B cell (primary cell): ENCODE data around the gene RAB27B.

GRCh38 chr18:49875560-49876210 is 62.4 kb upstream of the ACAA2 start:
- PRO-cap: no peak
- CAGE, long polyA plus RNA: no peak

GRCh38 chr18:50083745-50084187 is 111.2 kb downstream of the MYO5B start:
- PRO-cap: no peak
- CAGE, long polyA plus RNA: no peak

- PRO-cap: no peak
- CAGE, long polyA plus RNA: no peak
Measured at GRCh38 chr18:50649650-50650429, 90.0 kb downstream of the MAPK4 start.

DNA sequence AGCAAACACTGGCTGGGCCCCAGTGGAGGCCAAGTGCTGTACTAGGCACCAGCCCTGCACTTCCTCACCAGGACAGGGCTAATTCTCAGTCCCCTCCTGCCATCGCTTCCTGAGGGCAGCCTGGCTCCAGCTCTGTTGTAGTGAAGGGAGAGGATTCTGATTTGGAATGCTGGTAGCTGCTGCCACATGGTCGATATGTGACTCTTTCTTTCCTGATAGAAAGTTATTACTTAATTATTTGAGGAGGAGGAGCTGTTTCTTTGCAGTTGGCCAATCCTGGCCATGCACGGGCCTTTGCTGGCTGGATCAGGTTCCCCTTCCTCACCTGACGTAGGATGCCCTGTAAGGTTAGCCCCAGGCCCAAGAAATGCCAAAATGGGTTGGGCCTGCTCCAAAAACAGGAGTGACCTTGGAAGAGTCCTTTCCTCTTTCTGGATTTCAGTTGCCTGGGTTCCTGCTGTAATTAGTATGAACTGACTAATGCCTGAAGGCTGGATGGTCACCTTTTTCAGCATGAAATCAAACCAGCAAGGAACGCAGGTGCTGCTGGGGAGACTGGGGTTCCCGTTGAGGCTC is 90.8 kb downstream of the MAPK4 start:
- PRO-cap: no peak
- CAGE, long polyA plus RNA: no peak

- PRO-cap: no peak
- CAGE, long polyA plus RNA: no peak
Measured at GRCh38 chr18:50716734-50717537, 102.9 kb downstream of the MRO start.

GRCh38 chr18:50727118-50727404 is 92.8 kb downstream of the MRO start:
- PRO-cap: no peak
- CAGE, long polyA plus RNA: no peak

DNA sequence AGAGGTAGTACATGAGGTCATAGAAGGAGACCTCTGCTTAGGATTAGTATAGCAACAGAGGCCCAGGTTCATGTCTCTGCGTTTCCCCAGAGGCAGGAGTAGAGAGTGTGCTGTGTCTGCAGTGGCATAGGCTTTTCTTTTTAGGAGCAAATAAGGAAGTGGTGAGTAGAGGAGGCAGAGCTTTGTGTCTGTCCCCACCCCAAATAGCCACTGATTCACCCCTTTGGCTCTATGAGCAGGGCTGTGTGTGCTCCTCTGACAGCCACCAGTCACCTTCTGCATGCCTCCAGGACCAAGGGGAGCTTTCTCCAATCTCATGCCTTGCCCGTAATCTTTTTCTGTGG is 23.6 kb upstream of the ELAC1 start:
- PRO-cap: no peak
- CAGE, long polyA plus RNA: no peak

DNA sequence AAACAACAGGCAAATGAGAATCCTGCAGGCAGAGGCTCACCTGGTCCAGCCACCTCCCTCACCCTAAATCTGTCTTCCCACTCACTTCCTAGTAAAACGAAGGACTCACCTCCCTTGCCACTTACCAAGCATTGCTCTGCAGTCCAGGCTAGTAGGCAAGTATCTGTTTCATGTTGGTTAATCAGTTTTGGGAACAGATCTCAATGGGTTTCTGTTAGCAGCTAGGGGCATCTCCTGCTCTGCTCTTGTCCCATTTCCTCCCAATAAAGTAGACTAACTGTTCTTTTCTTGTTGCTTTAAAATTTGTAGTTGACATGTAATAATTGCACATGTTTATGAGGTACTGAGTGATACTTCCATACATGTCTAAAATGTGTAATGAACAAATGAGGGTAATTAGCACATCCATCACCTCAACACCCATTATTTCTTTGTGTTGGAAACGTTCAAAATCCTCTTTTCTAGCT is 65.6 kb downstream of the MEX3C start:
- PRO-cap: no peak
- CAGE, long polyA plus RNA: no peak

- PRO-cap: no peak
- CAGE, long polyA plus RNA: no peak
Measured at GRCh38 chr18:51176603-51177267, 20.7 kb downstream of the MEX3C start.

DNA sequence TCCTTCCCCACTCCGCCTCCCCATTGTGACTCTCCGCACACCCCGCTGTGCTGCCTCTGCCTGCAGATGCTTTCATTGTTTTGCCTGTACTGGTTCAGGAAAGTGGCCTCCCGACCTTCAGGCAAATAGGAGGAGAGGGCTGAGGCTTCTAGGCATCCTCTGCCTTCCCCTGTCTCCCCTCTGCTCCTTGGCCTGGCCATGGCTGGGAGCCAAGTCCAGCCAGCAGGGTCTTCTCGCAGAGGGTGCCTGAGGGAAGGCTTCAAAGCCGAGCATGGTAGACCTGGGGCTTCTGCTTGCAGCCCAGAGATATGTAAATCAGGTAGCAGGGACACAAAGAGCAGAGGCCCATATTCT is 457.4 kb upstream of the MEX3C start:
- PRO-cap: no peak
- CAGE, long polyA plus RNA: no peak

- PRO-cap: no peak
- CAGE, long polyA plus RNA: no peak
Measured at GRCh38 chr18:51810988-51811213, 529.1 kb upstream of the DCC start.

DNA sequence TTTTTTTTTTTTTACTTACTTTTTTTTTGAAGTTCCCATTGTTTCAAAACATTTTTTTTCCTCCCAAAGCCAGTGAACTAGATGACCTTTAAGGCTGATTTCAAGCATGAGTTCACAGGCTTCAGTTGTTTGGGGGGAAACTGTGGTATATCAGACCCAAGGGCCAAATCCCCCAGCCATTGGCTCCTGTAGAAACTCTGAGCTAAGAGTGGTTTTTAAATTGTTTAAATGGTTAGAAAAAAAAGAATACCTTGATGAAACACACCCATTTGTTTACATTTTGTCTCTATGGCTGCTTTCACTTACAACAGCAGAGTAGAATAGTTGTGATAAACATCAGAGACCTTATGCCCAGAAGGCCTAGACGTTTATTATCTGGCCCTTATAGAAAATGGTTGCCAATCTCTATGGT is 17.3 kb upstream of the POLI start:
- PRO-cap: no peak
- CAGE, long polyA plus RNA: no peak

DNA sequence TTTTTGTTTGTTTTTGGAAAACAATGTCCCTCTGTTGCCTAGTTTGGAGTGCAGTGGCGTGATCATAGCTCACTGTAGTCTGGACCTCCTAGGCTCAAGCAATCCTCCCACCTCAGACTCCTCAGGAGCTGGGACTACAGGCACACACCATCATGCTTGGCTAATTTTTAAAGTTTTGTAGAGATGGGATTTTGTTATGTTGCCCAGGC is 7.2 kb upstream of the POLI start:
- PRO-cap: no peak
- CAGE, long polyA plus RNA: no peak

GRCh38 chr18:54388723-54389322 is 31.1 kb downstream of the C18orf54 start:
- PRO-cap: no peak
- CAGE, long polyA plus RNA: no peak

- PRO-cap: no peak
- CAGE, long polyA plus RNA: no peak
Measured at GRCh38 chr18:54827977-54829106, at the start of gene RAB27B. RAB27B (plus strand) TSS chr18:54828477.

- PRO-cap: no peak
- CAGE, long polyA plus RNA: no peak
Measured at GRCh38 chr18:55187567-55188044, 228.3 kb upstream of the CCDC68 start.

GRCh38 chr18:55405856-55406325 is 182.1 kb downstream of the TCF4 start:
- PRO-cap: no peak
- CAGE, long polyA plus RNA: no peak

DNA sequence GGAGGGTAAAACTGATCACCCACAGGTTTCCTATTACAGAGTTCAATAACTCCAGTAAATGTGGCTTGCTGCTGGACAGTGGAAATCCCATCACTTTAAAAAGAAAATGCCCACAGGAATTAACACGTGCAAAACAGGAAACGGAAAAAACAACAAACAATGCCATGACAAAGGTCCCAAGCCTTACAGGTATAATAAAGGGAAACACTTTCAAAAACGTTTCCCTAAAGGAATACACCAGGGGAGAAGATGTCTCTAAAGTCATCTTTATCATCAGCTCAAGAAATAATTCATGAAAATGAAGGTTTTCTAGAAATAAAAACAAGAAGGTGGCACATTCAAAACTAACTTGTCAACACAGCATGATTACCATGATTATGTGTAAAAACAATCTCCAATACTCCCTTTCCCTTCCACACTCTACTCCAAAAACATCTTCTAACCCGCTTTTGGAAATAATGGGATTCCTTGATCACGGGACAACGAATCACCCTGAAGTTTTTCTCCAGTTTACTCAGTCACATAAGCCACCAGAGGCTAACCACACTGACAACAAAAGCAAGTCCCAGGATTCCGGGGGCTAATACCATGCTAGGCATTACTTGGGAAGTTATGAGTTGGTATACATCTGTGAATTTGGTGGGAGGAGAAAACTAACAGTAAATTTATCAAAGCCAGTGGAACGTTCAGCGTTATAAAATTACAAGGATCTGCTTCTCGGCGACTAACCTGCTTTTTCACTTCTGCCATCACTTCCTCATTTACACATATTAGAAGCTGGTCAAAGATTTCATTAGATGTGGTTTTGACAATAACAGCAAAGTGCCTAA is 167.8 kb downstream of the TCF4 start:
- PRO-cap: unidirectional peak, minus-strand start at position 745 of the sequence
- CAGE, long polyA plus RNA: no peak

DNA sequence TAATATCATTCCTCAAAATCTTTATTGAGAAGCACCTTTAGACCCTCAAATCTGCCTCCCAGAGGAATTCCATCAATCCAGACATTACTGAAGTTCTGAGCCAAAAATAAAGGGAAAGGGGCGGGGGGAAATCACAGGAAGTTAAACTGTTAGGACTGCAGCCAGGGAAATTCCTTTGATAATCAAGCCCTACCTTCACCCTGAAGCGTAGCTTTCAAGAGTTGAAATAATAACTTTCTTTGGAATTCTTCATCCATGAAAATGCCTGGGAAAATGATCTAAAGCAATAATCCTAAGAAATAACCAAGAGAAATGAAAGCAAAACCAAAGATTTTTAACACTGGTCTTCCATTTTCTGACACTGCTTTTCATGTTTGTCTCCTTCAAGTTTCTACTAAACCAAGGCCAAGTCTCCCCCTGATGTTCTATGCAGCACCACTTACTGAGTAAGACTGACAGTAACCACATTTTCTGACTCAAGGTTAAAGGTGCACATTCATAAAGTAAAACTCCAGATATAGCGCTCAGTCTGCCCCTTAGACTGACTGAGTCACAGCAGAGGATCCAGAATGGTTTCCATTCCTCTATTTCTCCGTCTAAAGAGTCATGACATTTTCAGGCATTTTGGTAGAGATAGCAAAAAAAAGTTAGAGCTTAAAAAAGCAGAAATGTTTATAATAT is 78.2 kb downstream of the TCF4 start:
- PRO-cap: bidirectional peak, plus-strand start at position 468 of the sequence, minus-strand start at position 457 of the sequence
- CAGE, long polyA plus RNA: no peak

DNA sequence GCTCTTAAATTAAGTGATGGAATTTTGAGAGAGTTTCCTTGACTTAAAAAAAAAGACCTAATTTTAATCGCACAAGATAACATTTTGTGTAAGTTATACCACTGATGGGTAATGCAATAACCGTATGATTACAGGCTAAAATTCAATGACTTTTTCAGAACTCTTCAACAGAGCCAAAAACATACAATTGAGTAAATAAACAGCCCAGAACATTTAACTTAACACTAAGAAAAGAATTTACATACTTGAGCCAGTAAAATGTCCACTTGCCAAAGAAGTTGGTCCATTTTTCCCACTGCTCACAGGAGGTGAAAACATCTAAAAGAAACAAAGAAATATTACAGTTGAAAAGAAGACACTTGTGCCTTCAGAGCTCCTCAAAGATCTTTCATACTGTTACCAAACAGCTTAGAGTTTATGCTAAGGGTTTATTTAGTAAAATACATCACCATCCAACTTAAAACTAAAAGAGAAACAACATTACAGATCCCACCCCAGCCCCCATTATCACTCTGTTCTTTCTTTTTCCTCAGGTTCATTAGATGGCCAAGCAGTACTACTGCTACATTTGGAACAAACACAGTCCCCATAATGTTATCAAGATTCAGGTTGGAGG is 2.8 kb downstream of the TCF4 start:
- PRO-cap: no peak
- CAGE, long polyA plus RNA: no peak